Duodenum (tissue), 1 donor: ENCODE measurements around a stretch of chr6.

GRCh38 chr6:12422724-12423249 lies 132.6 kb downstream of the EDN1 start:
- PRO-cap: no peak

- PRO-cap: no peak
Measured at GRCh38 chr6:12584977-12585471, 131.5 kb upstream of the PHACTR1 start.

DNA sequence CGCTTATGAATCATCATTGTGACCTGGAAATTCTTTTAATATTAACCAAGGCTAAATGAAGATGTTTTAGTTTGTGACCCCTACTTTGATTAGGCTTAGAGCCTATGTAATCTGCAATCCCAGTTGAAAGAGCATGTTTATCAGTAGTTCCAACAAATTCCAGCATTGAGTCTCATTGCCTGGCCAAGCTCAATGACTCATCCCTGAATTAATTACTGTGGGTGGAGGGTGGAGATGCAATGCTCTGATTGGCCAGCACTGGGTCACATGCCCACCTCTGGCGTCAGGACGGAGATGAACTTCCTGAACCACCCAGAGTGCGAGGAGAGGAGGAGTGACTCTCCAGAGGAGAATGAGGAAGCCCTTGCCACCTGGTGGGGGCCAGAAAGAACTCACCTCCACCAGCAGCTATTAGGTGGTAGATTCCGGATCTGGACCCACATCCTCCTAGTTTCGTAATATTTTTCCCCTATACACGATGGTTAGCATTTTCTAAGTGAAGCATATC lies 284.0 kb downstream of the TBC1D7 start:
- PRO-cap: no peak

DNA sequence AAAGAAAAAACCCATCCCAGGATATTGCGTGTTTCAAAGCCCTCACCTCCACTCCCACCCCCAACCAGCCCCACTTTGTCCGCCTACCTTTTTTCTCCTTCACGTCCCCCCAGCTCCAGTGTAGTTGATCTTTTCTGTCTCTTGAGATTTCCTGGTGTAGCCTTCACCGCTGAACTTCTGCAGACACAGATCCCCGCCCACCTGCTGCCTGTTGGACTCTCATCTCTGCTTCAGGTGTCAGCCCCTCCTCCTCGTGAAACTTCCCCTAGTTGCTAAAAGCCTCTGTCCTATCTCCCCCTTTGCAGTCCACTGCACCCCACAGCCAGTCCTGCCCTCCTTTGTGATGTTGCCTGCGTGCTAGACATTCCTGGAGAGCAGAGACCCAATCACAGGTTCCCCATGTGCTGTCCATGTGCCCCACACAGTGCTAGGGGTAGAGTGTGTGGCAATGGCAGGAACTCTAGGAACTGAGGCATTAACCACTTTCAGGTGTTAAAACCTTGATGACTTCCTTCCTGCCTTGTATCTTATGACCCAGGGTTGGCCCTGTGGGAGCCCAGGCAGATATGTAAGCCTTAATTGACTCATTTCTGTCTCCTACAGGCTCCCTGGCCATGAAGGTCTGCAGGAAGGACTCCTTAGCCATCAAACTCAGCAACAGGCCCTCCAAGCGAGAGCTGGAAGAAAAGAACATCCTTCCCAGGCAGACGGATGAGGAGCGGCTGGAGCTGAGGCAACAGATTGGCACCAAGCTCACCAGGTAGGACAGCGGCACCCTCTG lies 98.7 kb downstream of the TBC1D7 start:
- PRO-cap: no peak

- PRO-cap: no peak
Measured at GRCh38 chr6:13259373-13259789, 69.0 kb downstream of the TBC1D7 start.

DNA sequence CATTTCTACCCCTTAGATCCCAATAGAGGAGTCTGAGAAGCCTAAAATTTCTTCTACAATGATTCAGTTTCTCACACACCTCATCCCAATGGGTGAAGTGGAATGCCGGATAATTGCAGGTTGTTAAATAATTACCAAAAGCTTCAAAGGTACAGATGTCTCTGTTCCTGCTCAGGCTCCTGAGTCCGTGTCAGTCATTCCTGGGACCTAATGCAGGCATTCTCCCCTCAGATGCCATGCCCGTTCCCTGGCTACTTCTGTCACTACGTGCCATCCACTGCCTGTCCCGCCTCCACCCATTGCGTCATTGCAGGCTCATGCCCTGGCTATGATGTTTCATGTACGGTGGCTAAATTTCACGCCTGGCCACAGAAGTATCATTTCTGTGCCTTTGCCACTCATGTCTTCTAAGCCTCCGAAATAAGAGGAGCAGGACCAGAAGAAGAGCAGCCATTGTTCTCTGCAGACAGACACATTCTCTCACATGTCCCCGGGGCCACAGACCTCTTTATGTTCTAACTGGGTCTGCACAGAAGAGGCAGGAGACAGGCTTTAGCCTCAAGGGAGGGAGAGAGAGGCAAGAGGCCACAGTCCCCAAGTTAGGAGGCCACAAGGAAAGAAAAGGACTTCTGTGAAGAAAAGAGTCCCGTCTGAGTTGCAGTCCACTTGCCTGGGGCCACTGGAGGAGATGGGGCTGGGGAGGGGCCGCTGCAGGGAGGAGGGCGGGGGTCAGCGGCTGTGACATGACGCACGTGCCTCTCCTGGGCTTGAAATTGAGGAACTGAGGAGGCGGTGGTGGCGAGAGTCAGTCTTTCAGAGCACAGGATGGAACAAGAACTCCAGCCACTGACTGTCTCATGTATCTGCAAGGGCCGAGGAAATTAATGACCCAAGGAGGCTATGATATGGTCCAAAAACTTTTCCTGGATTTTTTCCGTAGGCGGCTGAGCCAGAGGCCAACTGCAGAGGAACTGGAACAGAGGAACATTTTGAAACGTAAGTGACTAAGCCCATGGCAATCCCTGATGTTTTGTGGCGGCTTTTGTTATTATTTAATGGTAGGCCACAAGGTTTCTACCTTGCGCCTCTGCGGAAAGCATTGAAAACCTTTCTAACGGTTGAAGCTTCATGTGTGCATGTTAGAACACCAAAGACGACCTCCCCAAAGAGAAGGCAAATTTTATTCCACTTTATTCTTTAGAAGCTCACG lies 56.0 kb downstream of the TBC1D7 start:
- PRO-cap: no peak

DNA sequence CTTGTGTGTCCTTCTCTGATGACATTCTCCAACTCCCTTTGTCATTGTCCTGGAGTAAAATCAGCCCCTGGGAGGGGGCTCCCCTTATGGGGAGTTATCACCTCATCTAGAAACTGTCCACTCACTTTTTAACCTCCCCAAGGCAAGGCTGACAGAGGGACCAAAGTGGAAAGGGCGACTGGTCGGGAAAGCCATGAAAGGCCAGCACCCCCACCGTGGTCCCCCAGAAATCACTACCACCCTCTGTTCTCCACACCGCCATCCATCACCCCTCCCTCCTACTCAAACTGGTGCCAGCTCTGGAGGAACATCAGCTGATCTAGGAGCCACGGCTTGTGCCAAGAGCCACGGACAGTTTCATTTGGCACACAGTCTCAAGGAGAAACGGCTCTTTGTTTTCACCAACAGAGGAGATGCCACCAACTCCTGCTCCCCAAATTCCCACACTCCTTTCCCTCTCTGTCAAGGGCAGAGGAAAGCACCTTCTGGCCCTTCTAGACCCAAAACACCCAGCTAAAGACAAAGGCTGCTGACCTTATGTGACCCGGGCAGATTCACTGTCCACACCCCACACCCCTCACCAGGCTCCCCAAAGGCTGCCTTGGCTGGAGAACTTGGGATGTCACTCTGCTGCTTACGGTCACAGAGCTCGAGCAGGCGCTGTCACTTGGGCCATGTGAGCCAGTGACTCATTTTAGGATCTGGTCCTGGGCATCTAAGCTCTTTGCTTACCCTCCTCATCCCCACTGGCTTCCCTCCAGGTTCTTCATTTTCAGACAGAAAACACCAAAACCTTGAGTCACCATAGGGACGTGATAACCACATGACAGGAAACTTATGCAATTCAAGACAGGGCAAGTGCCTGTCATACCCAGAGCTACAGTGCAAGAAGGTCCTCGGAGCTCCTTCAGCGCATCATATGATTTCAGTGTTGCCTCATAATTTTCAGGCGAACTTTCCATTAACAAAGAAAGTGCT lies 25.9 kb downstream of the TBC1D7 start:
- PRO-cap: no peak

DNA sequence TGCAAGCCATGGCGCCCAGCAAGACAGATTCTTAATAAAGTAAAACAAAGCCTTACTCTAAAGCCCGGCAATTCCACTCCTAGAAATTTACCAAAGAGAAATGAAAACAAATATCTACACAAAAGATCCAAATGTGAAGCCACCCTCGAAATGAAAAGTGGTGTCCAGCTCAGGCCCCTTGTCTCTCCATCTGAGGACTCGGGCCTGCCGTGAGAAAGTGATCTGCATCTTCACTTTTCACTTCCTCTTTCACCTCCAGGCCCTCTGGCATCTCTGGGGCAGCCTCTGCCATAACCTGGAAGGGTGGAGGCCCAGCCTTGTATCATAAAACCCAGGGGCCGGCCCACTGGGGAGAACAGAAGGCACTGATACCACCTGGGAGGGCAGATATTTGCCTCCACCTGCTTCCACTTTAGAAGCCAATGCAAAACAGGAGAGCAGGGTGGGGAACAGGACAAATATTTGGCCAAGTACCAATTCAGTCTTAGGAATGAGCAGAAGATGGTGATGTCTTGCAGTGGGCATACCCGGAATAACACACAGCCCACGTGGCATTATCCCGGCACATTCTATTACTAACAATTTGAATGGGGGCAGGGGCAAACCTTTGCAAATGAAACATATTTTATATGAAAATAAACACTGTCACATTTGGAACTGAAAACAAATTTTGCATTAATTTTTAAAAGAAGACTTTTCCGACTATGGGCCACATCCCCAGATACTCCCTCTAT lies 69.0 kb upstream of the TBC1D7 start:
- PRO-cap: unidirectional peak, minus-strand start at position 251 of the sequence

GRCh38 chr6:13448024-13448709 lies 39.2 kb downstream of the GFOD1 start:
- PRO-cap: no peak

GRCh38 chr6:13559946-13560349 lies 14.5 kb upstream of the SIRT5 start:
- PRO-cap: no peak

DNA sequence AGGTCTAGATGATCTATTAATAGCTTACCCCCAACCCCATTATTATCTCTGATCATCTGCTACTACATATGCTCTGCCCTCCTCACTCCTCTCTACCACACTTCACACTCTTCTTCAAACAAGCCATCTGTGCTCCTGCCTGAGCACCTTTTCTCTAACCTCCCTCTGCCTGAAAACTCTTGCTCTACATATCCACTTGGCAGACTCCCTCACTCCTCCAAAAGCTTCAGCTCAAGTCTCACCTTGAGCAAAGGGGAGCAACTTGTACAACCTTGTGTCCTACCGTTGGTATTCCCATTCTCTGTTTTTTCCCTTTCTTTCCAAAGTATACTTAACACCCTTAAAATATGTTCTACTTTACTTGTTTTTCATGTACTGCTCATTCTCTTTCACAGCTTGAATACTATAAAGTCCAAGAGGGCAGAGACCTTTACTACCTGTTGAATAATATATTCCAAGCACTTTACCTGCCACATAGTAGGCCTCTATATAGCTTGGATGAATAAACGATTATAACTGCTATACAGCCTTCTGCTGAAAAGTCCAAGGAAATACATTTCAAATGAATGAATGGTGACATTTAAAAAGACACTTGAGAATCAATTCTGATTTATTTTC lies 36.8 kb downstream of the NOL7 start:
- PRO-cap: no peak

DNA sequence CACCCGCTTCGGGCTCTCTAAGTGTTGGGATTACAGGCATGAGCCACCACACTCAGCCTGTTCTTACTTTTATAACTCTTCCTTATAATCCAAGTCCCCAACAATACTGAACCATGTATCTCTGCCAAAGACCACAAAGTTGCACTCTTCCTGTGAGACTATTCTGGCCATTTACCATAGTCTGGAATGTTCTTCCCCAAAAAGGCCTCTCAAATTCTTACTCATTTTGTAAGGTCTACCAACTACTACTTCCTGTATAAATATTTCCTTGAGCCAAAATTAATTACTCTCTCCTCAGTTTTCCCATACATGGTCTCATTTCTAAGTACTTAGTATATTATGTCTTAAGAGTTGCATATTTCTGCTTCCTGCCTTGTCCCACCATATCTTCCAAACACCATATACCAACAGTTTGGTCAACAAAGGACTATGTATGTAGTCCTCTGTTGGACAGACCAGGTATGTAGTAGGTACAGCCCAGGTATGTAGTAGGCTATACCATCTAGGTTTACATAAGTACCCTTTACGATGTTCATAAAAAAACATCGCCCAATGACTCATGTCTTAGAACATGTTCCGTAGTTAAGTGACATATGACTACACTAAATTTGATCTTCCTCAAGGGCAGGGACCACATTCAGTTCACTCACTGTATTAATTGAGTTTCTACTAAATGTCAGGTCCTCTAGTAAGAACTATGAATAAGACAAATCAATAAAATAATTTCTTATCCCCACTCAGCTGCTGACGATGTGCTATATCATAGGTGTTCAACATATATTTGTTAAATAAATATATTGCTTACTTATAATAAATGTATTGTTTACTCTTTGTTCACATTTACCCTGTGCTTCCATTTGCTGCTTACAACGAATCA lies 21.9 kb downstream of the RANBP9 start:
- PRO-cap: no peak

DNA sequence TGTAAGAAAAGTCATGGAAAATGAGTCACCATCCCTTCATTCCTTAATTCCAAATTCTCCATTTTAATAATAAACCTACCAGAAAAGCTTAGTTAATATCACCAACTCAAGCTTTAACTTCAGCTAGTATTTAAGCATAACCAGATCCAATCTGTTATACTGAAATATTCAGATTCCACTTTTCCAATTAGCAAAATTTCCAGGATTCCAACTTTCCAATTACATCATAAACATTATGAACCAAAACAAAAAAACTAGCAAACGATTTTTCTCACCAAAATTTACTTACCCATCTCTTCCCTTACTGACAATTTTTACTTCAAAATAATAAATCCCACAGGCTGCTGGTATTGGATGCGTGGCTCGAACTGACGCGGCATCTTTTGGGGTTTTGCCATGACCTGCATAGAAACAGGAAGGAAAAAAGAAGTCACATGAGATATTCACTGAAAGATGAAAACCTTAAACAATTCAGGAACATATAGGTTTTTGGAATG lies 15.1 kb downstream of the RANBP9 start:
- PRO-cap: no peak

DNA sequence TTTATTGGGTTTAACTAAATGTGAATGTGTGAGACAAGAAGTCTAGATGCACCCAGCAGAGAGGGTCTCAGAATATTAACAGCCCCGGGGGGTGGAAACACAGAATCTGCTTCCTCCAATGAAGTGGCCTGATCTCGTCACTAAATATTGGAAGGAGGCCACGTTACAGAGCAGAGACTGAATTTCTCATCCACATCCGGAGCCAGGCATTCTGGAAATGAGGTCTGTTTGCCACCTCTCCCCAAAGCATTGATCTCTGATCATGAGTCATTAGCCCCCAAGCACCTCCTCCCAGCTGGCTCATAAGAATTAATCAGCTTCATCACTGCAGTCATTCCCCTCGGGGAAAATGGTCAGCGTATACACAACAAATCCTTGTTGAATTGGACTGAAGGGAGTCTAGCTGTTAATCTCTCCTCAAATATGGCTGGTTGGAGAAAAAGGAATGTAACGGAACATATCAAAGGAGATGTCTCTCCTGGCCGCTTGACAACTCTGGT lies 76.5 kb downstream of the RNF182 start:
- PRO-cap: no peak

- PRO-cap: no peak
Measured at GRCh38 chr6:14095169-14096011, 22.2 kb upstream of the CD83 start.

DNA sequence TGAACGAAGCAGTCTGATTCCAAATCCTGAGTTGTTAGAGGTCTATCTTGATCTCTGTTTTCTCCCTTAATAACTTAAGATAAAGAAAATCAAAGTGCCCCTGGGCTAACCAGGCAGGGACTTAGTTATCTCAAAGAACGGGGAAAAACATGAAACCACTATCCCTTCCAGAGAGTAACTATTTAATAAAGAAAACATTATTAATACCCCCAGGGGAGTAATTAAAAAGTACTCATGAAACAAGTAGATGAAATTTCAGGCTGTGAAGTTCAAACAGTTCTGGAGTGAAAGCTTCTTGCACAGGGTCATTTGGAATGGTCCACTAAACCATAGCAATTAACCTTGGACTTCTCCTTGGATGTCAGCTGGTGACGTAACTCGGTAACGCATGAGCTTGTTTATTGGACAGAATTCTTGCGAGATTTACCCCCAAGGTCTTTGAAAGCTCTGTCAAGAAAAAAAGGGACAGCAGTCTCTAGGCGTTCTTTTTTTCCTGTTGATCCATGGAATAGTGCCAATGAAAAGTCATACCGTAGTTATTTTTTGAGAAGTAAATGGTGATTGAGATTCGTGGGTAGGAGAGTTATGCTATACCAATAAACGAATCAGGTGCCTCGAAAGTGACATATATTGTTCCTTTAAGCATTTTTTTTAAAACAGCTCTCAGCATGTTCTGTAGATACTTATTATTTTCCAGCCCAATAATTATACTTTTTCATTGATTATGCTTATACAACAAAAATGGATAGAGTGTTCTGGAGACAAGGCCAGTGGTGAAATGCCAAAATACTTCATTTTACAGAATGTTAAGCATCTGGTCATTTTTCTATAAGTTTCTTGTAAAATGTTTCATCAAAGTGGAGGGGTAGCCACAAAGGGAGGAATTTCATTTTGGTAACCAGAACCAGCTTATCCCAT lies 2.3 kb downstream of the CD83 start:
- PRO-cap: no peak

GRCh38 chr6:14128885-14129604 lies 11.5 kb downstream of the CD83 start:
- PRO-cap: no peak

- PRO-cap: no peak
Measured at GRCh38 chr6:14223008-14223387, 105.4 kb downstream of the CD83 start.

DNA sequence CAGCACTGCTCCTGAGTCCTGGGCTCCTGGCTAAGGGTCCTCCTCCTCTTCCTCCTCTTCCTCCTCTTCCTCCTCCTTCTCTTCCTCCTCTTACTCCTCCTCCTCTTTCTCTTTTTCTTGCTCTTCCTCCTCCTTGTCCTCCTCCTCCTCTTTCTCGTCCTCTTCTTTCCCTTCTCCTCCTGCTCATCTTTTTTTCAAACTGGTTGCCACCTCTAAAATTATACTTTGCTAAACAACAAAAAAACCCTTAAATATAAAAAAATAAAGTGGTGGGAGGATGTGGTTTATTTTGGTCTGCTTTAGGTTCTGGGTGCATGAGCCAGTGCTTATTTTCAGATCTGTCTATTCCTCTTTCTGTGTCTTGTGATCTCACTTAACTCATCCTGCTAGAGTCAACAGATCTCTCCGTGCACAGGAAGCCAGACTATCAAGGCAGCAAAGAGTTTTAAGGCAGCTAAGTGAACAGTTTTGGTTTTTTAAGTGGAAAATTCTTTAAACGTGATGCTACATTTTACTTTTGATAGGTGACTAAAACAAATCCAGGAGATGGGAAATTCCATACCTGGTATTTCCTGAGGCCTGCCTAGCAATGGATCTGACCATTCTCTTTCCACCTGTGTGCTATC lies 159.4 kb downstream of the CD83 start:
- PRO-cap: no peak

- PRO-cap: no peak
Measured at GRCh38 chr6:14299023-14299455, 181.5 kb downstream of the CD83 start.